Endometrial microvascular endothelial cells (primary cell): ENCODE measurements around the gene CERS3.

DNA sequence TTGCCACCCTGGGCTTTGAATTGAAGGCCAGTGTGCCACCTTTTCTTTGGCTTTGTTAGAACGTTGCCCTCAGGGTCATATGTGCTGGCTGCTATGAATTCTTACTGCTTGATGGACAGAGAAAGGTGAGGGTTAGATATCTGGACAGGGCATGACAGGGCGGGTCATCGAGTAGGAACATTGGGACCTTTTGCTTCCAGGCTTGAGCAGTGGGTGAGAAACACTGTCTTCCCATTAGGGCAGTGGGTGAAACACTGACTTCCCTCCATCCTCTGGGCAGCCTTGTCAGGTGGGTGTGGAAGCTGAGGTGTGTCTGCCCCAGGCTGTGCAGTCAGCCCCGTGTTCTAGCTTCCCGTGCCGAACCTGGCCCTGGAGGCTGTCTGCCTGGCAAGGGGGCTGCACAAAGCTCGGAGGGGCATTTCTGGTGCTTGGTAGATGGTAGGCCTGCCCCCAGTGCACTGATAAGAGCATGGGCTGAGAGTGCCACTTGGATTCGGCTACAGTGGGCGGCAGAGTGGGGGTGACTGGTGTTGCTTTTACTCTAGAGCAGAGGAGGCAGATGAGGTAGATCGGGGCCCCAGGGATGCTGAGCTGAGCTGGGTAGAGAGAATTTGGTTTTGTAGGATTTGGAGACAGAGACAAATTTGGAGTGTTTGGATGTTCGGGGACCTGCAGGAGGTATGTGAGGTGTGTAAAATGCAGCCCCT lies 21.2 kb downstream of the IGF1R start:
- RAMPAGE, long total RNA, result no peak

DNA sequence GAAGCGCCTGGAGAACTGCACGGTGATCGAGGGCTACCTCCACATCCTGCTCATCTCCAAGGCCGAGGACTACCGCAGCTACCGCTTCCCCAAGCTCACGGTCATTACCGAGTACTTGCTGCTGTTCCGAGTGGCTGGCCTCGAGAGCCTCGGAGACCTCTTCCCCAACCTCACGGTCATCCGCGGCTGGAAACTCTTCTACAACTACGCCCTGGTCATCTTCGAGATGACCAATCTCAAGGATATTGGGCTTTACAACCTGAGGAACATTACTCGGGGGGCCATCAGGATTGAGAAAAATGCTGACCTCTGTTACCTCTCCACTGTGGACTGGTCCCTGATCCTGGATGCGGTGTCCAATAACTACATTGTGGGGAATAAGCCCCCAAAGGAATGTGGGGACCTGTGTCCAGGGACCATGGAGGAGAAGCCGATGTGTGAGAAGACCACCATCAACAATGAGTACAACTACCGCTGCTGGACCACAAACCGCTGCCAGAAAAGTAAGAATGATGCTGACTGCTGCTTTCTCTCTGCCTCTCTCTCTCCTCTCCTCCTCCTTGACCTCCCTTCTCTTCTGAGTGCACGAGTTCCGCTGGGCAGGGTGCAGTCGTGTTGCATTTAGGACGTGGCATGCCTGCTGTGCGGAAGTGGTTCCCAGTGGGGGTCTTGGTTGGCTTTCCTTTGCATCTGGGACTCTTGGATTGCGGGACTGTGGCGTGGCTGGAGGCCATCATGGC lies 59.4 kb downstream of the IGF1R start:
- RAMPAGE, long total RNA, result no peak

- RAMPAGE, long total RNA, result no peak
These were observed 84.0 kb downstream of the IGF1R start for GRCh38 chr15:98732228-98732787.

DNA sequence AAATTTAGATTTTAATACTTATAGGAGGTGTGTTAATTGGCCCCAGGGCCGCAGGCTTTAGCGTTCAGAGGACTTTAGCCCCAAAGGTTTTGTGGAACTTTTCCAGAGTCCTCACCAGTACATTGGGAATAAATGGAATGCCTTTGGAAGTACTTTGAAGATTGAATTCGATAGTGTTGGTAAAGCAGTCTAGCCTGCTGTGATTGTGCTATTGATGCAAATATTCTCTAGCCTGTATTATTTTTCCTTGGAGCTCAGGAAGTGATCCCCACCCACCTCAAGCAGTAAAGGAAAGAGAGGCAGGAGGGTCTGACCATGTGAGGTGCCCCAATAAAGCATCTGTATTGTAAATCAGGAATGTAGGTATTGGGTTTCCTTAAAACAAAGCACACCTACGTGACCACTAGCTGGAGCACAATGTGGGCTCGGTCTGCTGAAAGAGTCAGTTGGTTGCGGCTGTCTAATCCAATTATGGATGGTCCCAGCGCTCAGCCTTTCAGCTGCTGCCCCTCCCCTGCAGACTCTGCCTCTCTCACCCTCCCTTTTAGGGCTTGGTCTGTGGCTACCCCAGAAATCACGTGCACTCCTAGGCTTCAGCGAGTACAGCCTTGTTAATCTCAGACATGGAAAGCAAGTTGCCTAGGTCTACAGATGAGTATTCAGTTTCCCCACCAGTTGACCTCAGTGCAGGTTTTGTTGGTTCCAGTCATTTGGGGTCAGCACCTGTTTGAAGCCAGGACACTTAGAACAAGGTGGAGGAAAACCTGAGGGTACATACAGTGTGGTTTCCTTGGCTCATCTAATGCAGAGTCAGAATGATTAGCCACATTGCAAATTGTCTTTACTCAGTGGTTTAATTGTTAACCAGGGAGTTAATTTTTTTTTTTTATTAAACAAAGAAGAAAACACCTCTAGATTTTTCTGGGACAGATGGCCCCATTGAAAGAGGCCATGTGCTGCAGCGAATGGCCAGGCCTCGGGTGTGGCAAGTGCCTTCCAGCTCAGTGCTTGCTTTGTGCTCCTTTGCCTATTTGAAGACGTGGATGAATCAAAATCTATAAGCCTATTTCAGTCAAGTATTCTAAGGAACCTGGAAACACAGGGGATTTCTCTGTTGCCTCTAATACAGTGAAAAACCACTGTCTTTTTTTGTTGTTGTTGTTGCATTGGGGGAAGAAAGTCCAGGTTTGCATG lies 137.6 kb downstream of the IGF1R start:
- RAMPAGE, long total RNA, result no peak

DNA sequence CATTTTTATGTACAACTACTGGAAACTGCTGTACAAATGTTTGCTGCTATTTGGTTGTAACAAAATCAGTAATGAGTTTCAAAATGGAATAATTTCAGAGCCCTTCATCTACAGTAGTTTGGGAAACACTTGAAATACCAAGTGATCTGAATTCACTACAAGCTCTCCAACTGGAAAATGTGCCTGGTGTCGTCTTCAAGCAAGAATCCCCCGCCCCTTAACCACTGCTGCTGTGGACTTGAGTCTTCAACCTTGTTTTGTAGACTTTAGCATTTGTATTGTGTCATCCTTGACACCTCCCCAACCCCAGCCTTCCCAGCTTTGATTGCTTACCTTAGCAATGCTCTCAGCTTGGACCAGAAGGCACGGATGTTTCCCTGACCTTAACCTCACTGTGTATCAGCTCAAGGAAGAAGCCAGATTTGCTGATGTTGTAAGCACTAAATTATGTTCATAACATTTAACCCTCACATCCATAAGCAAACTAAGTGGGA lies 146.3 kb downstream of the IGF1R start:
- RAMPAGE, long total RNA, result no peak

DNA sequence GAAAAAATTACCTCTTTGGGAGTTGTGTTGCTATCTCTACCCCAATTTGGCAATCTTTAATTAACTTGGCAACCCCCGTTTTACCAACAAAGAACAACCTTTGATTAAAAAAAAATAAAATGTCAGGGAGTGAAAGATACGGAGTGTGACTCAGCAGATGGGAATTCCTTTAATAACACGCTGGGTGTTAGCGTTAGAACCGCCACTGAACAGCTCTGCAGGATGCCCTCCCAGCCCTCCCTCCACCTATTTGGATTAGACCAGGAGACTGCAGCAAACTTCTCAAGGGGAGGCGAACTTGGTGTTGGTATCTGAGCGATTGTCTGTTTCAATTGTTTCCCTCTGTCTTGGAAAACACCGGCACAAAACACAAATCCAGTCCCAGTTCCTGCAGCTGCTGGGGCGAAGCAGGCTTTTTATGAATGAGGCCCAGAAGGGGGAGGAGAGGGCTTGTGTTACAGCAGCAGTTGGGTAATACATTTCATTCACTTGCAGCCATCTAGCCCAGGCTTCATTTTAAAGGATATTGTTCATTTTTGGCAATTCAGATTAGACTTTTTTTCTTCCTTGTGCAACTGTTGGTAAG lies 152.2 kb downstream of the IGF1R start:
- RAMPAGE, long total RNA, result no peak

GRCh38 chr15:98854013-98855275 lies 153.1 kb downstream of the PGPEP1L start:
- RAMPAGE, long total RNA, result no peak

- RAMPAGE, long total RNA, result no peak
These were observed 130.9 kb downstream of the PGPEP1L start for GRCh38 chr15:98876462-98877330.

- RAMPAGE, long total RNA, result no peak
These were observed 54.3 kb downstream of the PGPEP1L start for GRCh38 chr15:98953335-98953723.

DNA sequence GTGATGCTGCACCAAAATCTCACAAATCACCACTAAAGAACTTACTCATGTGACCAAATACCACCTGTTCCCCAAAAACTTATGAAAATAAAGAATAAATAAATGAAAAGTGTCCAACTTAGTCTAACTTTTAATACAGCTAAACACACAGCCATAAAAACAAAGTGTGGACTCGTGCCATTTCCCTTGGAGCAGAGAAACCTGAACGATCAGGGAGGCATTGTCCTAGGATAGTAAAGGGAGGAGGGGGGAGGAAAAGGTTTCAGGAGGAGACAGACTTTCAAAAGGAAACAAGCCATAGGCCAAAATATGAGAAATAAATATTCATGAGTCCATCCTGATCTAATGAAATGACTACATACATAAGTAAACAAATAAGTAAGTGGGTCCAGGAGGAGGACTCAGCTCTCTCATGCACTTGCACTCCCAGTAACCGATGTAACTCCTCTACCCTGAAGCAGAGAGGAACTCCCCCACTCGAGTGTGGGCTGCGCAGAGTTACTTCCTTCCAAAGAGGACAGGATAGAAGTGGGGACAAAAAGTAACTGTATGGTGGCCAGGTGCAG lies 27.4 kb downstream of the PGPEP1L start:
- RAMPAGE, long total RNA, result no peak

- RAMPAGE, long total RNA, result no peak
These were observed 2.2 kb downstream of the PGPEP1L start for GRCh38 chr15:99005289-99005923.

DNA sequence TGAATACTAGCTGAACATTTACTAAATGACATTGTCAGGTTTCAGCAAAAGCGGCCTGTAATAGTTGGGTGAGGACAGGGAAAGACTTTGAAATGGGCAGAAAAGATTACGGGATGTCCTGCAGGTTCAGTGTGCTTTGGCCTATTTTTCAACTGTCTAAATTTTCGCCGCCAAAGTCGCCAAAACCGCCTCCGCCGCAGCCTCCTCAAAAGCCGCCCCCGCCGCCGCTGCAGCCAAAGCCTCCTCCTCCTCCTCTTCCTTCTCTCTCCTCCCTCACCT lies 6.4 kb upstream of the PGPEP1L start:
- RAMPAGE, long total RNA, result no peak

- RAMPAGE, long total RNA, result no peak
These were observed 3.7 kb downstream of the SYNM start for GRCh38 chr15:99108676-99108902.

GRCh38 chr15:99108903-99109150 lies 3.9 kb downstream of the SYNM start:
- RAMPAGE, long total RNA, result no peak

DNA sequence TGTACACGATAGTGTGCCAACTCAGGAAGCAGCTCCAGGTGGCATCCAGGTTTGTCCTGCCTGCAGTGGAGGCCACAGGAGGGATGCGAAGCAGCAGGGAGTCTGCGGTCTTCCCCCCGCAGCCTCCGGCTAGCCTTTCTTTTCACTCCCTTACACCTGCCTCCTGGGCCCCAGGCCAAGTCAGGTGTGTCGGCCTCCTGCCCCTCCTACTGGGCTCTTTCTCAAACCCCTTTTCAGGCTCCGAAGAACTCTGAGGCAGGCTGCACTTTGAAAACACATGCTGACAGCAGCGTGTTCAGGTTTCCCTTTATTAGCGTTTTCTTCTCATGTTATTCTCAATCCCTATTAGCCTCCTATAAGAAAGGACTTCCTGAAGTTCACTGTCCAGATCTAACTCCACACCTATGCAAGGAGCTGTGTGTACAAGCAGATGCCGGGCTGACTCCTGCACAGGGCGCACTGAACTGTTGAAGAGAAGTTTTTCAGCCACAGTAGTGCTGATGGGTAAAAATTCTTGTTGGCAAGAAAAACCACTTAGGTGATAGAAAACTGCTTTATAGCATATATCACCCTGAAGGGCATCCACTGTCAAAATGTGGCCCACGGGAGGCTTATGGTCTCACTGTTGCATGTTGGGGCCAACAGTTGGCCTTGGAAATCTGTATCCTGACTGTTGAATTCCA lies 32.5 kb downstream of the SYNM start:
- RAMPAGE, long total RNA, result no peak

- RAMPAGE, long total RNA, result no peak
These were observed 123.6 kb upstream of the MEF2A start for GRCh38 chr15:99442134-99442688.

DNA sequence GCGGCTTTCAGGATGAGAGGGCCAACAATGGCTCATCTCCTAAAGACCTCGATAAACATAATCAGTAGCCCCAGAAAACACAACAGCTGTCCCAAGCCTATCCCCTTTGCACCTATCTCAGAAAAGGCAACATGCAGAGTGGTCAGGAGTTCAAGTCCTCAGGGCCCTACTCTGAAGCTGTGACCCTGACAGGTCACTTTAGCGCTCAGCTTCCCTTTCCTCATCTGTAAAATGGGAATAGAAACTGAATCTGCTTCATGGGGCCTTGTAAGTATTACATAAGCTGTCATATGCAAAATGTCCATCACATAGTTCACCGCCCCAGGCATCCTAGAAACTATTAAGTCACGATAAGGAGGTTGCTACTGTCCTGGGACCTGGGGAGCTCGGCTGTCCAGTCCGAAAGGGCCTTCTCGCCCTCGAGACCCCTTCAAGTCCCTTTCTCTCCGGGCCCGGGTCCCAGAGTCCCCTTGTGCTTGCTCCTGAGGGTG lies 1.1 kb upstream of the MEF2A start:
- RAMPAGE, long total RNA, result no peak

- RAMPAGE, long total RNA, result no peak
These were observed 230.8 kb downstream of the ADAMTS17 start for GRCh38 chr15:100110738-100111591.

- RAMPAGE, long total RNA, result no peak
These were observed 3.6 kb upstream of the ADAMTS17 start for GRCh38 chr15:100345249-100345977.

DNA sequence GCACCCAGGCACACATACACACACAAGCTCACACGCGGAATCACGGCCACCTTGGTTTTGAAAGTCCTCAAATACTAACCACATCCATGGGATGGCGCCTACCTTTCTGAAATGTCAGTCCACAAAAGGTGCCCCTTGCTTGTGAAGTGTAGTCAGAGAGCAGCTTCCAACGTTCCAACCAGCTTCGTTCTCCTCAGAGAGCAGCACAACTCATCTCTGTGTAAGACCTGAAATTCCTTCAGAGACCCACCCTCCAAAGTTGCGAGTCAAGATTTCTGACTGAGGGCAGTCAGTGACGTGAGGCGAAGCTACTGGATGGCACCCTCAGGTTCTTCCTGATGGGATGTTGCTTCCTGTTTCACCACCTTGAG lies at the start of gene CERS3:
Gene CERS3 (minus strand): TSS at position 240 of the 371 bp plus-strand sequence.
- RAMPAGE, long total RNA, result no peak